A375 (cell line): ENCODE measurements around the genes SNX20 and NOD2.

DNA sequence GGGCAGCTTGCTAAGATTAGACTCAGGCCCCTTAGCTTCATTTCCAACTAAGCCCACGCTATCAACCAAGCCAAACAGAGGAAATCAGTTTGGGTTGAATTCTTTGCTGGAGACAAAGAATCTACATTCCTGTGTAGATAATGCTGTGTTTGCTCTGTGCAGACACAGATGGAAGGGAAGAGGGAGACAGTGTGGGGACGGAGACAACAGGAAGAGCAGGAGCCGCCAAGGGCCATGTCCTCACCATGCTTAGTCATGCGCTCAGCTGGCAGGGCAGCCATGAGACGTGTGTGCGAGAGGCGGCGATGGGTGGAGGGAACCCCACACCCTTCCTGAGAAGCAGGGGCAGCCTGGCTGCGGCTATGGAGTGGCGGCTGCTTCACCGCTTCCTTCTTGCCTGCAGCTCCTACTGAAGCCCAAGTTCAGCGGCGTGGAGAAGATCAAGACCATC is 47.2 kb downstream of the ADCY7 start:
- RAMPAGE, long total RNA = no peak

DNA sequence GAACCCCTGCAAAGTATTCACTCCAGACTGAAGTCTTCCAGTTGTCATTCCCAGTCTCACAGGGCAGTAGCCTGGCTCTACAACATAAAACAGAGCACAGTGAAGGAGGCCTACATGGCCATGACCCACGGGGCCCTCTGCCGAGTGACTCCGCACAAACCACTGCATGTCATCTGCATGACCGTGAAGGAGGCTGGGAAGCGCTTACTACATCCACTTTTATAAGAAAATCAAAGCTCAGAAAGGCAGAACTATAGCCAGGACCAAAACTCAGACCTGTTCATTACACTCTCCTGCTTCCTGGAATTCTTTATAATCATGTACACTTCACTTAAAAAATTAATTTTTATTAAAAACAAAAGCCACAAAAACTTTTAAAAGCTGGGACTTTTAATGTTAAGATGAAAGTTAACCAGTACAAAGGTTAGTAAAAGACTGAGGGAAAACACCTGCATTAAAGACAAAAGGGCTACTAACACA is 42.4 kb downstream of the BRD7 start:
- RAMPAGE, long total RNA = no peak

- RAMPAGE, long total RNA = no peak
Observed at GRCh38 chr16:50326849-50327511, 41.8 kb downstream of the BRD7 start.

- RAMPAGE, long total RNA = no peak
Observed at GRCh38 chr16:50666564-50667084, 14.5 kb downstream of the SNX20 start.

DNA sequence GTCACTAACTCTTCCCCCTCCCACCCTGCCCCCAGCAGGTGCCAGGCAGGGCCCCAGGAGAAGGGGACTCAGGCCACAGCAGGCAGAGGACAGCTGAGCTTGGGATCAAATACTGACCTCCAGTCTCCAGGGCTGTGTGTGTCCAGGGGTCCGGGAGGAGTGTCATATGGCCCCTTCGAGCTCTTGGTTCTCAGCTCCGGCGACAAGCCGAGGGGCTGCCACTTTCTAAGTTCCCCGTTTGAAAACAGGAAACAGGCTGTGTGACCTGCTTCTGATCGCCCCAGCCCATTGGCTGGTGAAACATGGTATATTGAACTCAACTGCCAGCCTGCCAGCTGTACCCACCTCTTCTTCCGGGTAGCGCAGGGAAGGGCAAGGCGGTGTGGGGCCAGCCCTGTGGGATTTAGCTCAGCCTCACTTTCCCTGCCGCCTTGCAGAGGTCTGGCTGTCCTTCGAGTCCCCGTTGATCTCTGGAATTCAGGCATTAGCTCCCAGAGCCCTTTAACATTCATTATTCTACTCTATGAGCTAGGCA is at the start of gene SNX20:
Gene SNX20 (minus strand): TSS at position 240 of the 535 bp plus-strand sequence.
- RAMPAGE, long total RNA = no peak

GRCh38 chr16:50681613-50681982 is 486 bp upstream of the SNX20 start:
- RAMPAGE, long total RNA = no peak

- RAMPAGE, long total RNA = no peak
Observed at GRCh38 chr16:50693029-50693684, at the start of gene NOD2. TSS of gene NOD2 (plus strand) at chr16:50693606.

DNA sequence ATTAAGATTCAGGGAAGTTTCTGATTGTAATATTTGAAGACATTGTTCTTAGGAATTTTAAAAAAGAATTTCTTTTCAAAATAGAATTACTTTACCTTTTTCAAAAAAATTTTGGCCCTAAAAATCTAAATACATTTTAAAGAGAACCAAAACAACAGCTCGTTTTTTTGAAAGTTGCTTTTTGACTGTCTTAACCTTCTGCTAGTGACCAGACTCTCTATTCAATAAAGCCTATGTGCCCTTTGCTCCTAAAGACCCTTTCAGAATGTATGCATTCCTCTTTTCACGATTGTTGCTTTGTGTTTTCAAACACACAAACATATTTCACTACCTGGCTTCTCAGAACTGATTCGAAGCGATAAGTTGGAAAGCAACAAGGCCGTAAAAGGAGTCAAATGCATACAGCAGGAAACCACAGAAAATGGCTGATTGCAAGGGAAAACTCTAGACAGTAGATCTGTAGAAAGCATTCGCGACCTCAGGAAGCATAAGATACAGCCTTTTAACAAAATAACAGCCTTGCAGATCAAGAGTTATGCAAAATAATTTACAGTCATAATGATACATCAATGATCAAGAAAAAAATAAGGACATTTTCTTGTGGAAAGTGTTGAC is 5.2 kb downstream of the CYLD start:
- RAMPAGE, long total RNA = no peak

DNA sequence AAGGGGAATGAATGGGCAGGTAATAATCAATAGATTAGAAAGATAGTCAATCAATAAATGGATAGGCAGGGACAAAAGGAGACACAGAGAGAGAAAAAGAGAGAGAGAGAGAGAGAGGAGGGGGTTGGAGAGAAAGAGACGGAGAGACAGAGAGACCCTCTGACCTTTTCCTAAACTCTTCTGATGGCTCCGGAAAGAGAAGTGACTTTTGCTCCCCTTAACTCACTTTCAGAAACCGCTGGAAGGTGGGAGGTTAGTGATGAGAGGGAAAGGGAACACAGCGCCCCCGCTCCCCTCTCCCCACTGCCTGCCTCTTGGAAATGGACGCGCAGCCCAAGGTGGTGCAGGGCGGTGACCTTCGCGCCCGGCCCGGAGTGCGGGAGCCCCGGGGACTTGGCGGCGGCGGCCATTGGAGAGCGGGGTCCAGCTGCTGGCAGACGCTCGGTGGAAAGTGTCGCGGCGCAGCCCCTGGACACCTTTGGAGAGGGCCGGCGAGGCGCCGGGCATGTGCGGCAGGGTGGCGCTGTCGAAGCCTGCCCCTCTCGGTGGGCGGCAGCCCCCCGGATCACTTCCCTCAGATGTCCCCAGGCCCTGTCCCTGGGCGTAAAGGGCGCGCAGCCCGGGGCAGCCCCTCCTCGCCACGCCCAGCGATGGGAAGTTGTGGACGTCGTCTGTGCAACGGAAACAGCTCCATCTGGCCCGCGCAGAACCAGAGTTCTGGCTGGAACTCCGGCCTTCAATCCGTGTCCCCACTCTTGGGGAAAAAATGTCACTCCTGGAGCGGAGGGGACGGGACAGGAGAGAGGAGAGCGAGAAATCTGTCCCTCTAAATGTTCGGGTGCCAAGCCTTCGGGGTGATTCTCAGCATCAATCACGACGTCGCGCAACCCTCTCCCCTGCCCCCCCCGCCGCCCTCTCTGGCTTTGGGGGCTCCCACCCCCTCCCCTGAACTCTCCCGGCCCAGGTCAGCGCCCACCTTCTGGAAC is 16.7 kb downstream of the SALL1 start:
- RAMPAGE, long total RNA = no peak

GRCh38 chr16:51137056-51137616 is 13.9 kb downstream of the SALL1 start:
- RAMPAGE, long total RNA = no peak

- RAMPAGE, long total RNA = no peak
Observed at GRCh38 chr16:51450672-51451464, 299.8 kb upstream of the SALL1 start.

DNA sequence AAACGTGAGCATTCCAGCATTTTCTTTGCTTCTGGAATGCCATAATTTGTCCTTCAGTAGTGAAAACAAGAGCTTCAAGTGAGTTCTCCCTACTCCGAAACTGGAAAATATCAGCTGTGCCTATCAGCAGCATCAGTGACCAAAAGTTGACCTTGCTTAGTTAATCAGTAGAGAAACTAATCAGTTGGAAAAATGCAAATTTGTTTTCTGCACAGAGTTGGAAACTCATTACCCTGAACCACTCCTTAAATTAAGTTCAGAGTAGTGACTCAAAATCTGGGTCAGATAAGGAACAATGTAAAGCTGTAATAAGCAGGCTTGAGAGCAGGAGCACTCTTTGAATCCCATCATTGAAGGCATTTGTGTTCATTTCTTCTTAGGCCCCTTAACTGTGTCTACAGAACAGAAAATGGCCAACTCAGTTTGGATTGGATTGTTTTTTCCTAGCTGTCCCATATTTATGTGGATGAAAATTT is 290.6 kb downstream of the TOX3 start:
- RAMPAGE, long total RNA = no peak

GRCh38 chr16:52449978-52450722 is 96.8 kb downstream of the TOX3 start:
- RAMPAGE, long total RNA = no peak

DNA sequence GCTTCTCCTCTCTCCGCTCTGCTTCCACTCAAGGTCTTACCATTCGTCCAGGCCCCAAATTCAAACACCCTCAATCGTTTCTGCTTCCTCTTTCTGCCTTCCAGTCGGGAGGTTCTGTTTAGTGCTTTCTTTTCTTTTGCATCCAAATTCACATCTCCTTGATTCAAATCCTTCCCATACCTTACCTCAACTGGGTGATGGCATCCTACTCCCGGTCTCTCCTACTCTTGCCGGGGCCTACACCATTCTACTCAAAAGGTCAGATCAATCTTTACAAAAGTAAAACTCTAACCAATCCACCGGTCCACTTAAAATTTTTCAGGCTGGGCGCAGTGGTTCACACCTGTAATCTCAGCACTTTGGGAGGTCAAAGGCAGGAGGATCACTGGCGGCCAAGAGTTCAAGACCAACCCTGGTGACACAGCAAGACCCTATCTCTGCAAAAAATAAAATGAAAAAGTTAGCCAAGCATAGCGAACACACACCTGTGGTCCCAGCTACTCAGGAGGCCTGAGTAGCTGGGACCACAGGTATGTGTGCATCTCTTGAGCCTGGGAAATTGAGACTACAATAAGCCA is 7.1 kb downstream of the TOX3 start:
- RAMPAGE, long total RNA = no peak

- RAMPAGE, long total RNA = no peak
Observed at GRCh38 chr16:52547665-52547986, 683 bp upstream of the TOX3 start.

DNA sequence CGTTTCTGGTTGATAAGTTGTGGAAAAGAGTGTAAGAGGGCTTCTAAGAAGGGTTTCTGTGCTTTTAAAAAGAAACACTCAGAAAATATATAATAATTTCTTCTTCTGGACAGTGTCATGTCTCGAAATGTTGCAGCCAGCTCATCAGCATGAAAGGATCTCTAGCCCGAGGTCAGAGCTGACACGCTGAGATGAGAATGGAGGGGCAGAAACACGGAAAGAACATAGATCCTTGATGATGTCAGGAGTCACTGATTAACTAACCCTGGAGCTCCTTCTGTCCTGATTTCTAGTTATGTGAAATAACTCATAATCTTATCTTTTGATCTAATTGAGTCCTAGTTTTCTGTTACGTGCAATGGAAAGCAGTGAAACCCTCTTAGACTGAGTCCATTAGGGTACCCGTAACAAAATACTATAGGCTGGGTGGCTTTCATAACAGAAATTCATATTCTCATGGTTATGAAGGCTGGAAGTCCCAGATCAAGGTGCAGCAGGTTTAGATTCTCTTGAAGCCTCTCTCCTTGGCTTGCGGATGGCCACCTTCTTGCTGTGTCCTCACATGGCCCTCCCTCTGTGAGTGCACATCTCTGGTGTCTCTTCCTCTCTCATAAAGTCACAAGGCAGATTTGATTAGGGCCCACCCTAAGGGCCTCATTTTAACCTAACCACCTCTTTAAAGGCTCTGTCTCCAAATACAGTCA is 10.4 kb upstream of the TOX3 start:
- RAMPAGE, long total RNA = no peak

- RAMPAGE, long total RNA = no peak
Observed at GRCh38 chr16:53043930-53044694, 8.6 kb downstream of the CHD9NB start.

- RAMPAGE, long total RNA = no peak
Observed at GRCh38 chr16:53156351-53157198, 101.8 kb downstream of the CHD9 start.

DNA sequence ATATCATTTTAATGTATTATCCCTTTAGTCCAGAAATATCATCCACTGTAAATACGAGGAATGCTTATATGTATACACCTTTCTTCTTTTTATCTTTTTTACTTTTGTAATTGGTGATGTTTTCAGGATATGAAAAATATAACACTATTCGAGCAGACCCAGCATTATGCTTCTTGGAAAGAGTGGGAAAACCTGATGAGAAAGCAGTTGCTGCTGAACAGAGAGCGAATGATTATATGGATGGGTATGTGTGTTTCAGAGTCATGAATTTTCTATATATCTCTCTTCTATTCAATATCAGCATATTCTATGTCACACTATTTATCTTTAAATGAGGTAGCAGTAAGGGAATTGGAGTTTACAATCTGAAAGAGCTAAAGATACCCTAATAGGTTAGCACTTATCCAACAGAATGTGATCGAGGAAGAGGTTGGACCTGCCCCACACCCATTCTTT is 148.1 kb upstream of the RBL2 start:
- RAMPAGE, long total RNA = no peak

GRCh38 chr16:53457487-53458281 is 23.4 kb downstream of the RBL2 start:
- RAMPAGE, long total RNA = no peak